HepG2 (cell line): ENCODE results near the genes CDC37L1 and KIAA2026.

GRCh38 chr9:2757920-2758496, 40.7 kb downstream of the KCNV2 start:
CAGE:
- cytosol, long polyA minus RNA: no peak
- cytosol, long polyA plus RNA: no peak
- long polyA plus RNA: no peak
- nucleus, long polyA minus RNA: no peak
- nucleus, long polyA plus RNA: no peak

- RRBS, 2 experiments: no CpG with 5 or more reads among the region's 8 CpGs
CAGE:
- cytosol, long polyA minus RNA: no peak
- cytosol, long polyA plus RNA: no peak
- long polyA plus RNA: no peak
- nucleus, long polyA minus RNA: no peak
- nucleus, long polyA plus RNA: no peak
Observed at GRCh38 chr9:3224647-3225355, 301.0 kb downstream of the RFX3 start.

GRCh38 chr9:3508942-3509832, 16.6 kb downstream of the RFX3 start:
- RRBS, 2 experiments: no CpG with 5 or more reads among the region's 5 CpGs
CAGE:
- cytosol, long polyA minus RNA: no peak
- cytosol, long polyA plus RNA: no peak
- long polyA plus RNA: no peak
- nucleus, long polyA minus RNA: start-site peak on the minus strand at chr9:3509341-3509670, 39 reads
- nucleus, long polyA plus RNA: no peak

CAGE:
- cytosol, long polyA minus RNA: no peak
- cytosol, long polyA plus RNA: no peak
- long polyA plus RNA: no peak
- nucleus, long polyA minus RNA: no peak
- nucleus, long polyA plus RNA: no peak
Observed at GRCh38 chr9:3721864-3722210, 196.0 kb upstream of the RFX3 start.

GRCh38 chr9:4105840-4106189, 194.1 kb downstream of the GLIS3 start:
- RRBS, 2 experiments: no CpG with 5 or more reads among the region's 6 CpGs
CAGE:
- cytosol, long polyA minus RNA: no peak
- cytosol, long polyA plus RNA: no peak
- long polyA plus RNA: no peak
- nucleus, long polyA minus RNA: no peak
- nucleus, long polyA plus RNA: no peak

- RRBS, 2 experiments: no CpG with 5 or more reads among the region's 4 CpGs
CAGE:
- cytosol, long polyA minus RNA: no peak
- cytosol, long polyA plus RNA: no peak
- long polyA plus RNA: no peak
- nucleus, long polyA minus RNA: no peak
- nucleus, long polyA plus RNA: no peak
Observed at GRCh38 chr9:4145347-4145941, 154.4 kb downstream of the GLIS3 start.

DNA sequence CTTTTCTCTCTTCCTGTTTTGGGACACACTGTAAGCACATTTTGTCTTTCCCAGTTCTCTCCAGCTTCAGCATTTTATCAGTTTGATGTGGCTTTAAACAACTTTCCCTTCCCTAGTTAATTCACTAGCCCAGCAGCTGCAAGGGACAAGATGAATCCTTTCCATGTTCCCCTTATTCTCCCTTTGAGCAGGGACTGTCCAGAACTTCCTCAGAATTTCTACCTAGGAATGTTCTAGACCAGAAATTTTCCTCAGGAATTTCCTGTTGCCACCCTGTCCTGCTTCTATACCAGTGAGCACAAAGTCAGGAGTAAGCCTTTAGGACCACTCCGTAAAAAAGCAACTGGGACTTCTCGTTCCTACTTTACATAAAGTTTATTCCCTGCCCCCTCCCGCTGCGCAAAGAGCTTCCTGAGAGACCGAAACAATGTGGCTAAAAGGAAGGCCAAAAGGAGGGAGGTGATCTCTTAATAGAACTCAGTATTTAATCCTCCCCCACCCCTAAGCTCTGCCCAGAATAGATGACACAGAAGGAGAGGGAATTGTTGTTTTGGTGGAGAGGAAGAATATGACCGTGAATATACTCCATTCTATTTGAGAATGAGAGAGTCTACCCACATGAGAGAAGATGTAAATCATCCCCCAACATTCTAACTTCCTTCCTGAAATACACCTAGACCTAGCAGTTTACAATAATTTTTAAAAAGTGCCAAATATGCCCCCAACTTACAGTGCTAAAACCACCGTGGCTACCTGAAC, 61.9 kb downstream of the GLIS3 start:
- RRBS, 2 experiments: no CpG with 5 or more reads among the region's 7 CpGs
CAGE:
- cytosol, long polyA minus RNA: no peak
- cytosol, long polyA plus RNA: no peak
- long polyA plus RNA: no peak
- nucleus, long polyA minus RNA: no peak
- nucleus, long polyA plus RNA: no peak

DNA sequence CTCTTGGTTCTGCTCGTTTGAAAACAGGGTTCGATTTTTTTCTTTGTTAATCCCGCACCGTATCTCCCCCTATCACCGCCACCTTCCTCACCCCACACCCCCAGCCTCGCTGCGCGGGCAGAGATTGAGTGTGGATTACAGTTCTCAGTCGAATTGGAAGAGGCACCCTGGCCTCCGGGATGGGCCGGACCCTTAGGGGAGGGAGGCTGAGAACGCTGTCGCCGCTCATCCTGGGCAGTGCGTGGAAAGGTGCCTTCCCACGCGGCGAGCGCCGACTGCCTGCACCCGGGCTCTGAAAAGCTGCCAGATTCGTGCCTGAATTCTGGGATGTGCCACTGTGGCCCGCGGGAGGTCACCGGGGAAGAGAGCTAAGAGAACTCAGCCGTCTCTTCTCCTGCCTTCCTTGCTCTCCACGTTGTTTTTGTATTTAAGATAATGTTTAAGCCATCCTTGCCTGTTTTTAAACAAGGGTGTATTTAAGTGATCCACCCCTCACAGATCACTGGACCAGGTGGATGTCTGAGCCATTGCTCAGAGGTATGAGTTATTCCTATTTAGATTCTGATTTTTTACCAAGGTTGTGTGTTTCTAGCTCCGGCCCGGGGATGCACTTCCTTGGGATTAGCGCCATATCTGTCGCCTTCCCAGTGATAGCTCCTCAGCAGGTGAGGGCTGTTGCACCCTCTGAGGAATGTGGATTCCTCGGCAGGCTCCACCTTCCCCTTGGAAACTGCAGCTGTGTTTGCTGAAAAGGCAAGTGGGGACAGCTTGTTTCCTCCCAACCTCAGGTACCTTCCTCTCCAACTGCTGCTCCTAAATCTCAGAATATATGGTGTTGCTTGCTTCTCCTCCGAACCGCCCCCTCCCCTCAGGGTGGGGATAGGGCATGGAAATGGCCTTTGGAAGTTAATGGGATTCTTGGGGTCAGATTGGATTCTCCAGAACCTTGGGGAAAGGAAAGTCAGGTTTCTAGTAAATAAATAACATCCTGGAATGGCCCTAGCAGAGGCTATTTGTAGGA, 1.1 kb downstream of the SLC1A1 start:
- RRBS, 2 experiments: 30 to 32% methylated on average over 13 of the region's 34 CpGs
CAGE:
- cytosol, long polyA minus RNA: no peak
- cytosol, long polyA plus RNA: no peak
- long polyA plus RNA: no peak
- nucleus, long polyA minus RNA: no peak
- nucleus, long polyA plus RNA: no peak

GRCh38 chr9:4679306-4680217, at the start of gene CDC37L1:
Gene CDC37L1, plus strand, starts transcription at chr9:4679569.
- RRBS, 2 experiments: under 1 to 1% methylated on average over 17 to 21 of the region's 67 CpGs
CAGE:
- cytosol, long polyA minus RNA: no peak
- cytosol, long polyA plus RNA: start-site peak on the minus strand at chr9:4679406-4679493, 9 and 26 reads in 2 replicates
- long polyA plus RNA: no peak
- nucleus, long polyA minus RNA: no peak
- nucleus, long polyA plus RNA: no peak

GRCh38 chr9:4712715-4713226, 28.2 kb downstream of the AK3 start:
- RRBS, 2 experiments: no CpG with 5 or more reads among the region's 4 CpGs
CAGE:
- cytosol, long polyA minus RNA: no peak
- cytosol, long polyA plus RNA: start-site peak on the minus strand at chr9:4712941-4712980, 108 and 90 reads in 2 replicates
- long polyA plus RNA: start-site peak on the minus strand at chr9:4712941-4712999, 151 and 102 reads in 2 replicates; start-site peak on the minus strand at chr9:4713084-4713090, 186 and 129 reads in 2 replicates
- nucleus, long polyA minus RNA: no peak
- nucleus, long polyA plus RNA: no peak

DNA sequence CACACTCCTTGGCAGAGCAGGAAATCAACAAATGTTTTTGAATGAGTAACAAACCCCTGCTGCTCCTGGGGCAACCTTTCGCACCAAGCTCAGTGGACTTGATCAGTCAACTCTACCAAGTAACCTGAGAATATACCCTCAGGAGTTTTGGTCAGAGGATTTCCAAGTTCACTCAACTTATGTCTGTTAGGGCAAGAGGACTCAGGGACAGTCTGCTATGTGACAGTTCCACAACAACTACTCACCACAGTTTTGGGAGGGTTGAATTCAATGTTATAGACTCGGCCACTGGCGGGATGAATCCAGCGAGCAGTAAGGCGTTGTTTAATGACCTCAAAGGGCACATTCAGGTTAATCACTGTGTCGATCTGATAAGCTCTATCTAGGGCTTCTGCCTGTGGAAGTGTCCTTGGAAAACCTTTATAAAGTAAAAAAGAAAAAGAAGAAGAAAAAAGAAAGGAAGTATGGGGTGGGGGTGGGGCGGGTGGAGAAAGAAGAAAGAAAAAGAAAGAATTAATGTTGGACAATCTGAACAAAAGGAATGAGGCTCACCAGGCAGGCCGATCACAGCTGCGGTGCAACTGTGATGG, 22.0 kb downstream of the AK3 start:
- RRBS, 2 experiments: no CpG with 5 or more reads among the region's 9 CpGs
CAGE:
- cytosol, long polyA minus RNA: no peak
- cytosol, long polyA plus RNA: no peak
- long polyA plus RNA: no peak
- nucleus, long polyA minus RNA: no peak
- nucleus, long polyA plus RNA: no peak

DNA sequence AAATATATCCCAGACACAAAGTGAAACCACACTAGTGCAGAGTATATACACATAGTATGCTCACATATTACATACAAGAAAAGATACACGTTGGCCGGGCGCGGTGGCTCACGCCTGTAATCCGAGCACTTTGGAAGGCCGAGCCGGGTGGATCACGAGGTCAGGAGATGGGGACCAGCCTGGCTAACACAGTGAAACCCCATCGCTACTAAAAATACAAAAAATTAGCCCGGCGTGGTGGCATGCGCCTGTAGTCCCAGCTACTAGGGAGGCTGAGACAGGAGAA, 1.5 kb downstream of the AK3 start:
- RRBS, 2 experiments: no CpG with 5 or more reads among the region's 13 CpGs
CAGE:
- cytosol, long polyA minus RNA: no peak
- cytosol, long polyA plus RNA: no peak
- long polyA plus RNA: no peak
- nucleus, long polyA minus RNA: no peak
- nucleus, long polyA plus RNA: no peak

DNA sequence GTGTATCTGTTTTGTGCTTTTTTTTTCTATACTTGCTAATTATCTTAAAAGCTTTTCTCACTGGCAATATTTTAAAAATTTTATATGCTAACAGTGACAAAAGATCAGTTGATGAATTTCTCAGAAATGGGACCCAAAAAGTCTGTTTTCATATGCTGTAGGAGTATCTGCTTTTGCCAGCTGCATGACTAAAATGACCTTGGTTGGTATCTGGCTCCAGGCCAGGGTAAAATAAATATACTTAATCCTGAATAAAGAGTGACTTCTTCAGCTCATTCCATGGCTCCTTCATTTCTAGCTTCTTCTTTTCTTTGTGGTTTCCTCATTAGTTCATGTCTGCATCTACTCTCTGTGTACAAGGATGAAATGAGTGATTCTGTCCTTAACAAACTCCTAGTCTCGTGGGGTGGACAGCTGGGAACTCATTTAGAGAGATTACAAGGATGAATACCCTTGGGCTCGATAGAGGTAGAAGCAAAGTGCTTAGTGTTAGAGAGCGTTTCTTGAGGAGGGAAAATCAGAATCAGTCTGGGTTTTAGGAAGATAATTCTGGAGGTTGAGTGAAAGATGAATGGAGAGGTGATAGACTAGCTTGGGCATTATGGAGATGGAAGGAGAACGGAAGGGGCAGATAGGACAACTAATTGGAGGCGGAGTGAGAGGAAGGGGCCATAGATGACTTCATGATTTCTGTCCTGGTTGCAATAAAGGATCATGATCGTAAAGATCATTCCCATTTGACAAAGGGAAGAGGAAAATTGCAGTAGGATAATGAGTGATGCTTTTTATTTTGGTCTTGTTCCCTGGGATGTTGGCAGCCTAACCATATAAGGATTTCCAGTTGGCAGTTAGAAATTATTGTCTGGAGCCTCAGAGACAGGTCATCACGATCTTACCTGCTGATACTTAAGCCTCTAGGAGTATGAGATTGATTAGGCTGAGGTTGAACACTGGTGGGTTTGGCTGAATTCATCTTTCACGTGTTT, 36.2 kb downstream of the RCL1 start:
- RRBS, 2 experiments: no CpG with 5 or more reads among the region's 8 CpGs
CAGE:
- cytosol, long polyA minus RNA: no peak
- cytosol, long polyA plus RNA: no peak
- long polyA plus RNA: no peak
- nucleus, long polyA minus RNA: no peak
- nucleus, long polyA plus RNA: no peak

DNA sequence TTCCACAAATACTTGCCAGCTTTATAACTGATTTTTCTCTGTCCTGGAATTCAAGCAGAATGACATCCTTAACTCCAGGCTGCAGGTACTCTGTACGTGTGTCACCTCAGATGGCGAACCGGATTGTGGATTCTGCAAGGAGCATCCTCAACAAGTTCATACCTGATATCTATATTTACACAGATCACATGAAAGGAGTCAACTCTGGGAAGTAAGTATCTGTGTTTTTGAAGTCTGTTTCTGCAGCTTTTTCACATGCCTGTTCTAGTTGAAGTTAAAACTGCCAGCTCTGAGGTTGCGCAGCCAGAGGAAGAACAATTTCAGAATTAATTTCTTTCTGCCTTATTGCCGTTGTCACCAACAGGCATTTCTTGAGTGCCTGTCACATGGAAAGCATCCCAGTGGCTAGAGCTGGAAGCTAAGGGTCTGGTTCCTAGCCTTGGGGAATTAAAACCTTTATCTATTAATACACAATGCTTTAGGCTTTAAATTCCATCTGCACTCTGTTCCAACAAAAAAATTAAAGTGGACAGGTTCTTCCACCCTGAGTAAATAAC, 48.5 kb downstream of the RCL1 start:
- RRBS, 2 experiments: no CpG with 5 or more reads among the region's 5 CpGs
CAGE:
- cytosol, long polyA minus RNA: no peak
- cytosol, long polyA plus RNA: no peak
- long polyA plus RNA: no peak
- nucleus, long polyA minus RNA: no peak
- nucleus, long polyA plus RNA: no peak

DNA sequence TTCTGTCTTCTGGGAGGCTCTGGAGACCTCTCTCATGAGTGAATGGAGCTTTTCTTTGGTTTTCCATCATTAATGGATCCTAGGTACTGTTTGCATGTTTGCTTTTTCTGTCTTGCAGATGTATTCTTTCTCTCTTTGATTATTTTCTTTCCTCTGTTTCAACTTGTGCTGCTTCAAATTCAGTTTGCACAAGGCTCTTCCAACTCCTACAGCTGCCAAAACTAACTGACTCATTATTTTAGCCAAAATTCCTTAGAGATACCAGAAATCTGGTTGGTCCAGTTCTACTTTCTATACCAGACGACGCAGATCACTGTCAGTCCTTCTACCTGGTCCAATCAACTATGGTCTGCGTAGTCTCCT, 52.0 kb upstream of the JAK2 start:
- RRBS, 2 experiments: no CpG with 5 or more reads among the region's 3 CpGs
CAGE:
- cytosol, long polyA minus RNA: no peak
- cytosol, long polyA plus RNA: no peak
- long polyA plus RNA: no peak
- nucleus, long polyA minus RNA: no peak
- nucleus, long polyA plus RNA: no peak

DNA sequence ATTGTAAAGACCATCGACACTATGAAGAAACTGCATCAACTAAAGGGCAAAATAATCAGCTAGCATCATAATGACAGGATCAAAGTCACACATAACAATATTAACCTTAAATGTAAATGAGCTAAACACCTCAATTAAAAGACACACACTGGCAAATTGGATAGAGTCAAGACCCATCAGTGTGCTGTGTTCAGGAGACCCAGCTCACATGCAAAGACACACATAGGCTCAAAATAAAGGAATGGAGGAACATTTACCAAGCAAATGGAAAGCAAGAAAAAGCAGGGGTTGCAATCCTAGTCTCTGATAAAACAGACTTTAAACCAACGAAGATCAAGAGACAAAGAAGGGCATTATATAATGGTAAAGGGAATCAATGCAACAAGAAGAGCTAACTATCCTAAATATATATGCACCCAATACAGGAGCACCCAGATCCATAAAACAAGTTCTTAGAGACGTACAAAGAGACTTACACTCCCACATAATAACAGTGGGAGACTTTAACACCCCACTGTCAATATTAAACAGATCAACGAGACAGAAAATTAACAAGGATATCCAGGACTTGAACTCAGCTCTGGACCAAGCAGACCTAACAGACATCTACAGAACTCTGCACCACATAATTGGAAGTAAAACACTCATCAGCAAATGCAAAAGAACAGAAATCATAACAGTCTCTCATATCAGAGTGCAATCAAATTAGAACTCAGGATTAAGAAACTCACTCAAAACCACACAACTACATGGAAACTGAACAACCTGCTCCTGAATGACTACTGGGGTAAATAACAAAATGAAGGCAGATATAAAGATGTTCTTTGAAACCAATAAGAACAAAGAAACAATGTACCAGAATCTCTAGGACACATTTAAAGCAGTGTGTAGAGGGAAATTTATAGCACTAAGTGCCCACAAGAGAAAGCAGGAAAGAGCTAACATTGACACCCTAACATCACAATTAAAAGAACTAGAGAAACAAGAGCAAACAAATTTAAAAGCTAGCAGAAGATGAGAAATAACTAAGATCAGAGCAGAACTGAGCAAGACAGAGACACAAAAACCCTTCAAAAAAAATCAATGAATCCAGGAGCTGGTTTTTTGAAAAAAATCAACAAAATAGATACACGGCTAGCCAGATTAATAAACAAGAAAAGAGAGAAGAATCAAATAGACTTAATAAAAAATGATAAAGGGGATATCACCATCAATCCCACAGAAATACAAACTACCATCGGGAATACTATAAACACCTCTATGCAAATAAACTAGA, 50.3 kb downstream of the INSL6 start:
- RRBS, 2 experiments: no CpG with 5 or more reads among the region's 6 CpGs
CAGE:
- cytosol, long polyA minus RNA: no peak
- cytosol, long polyA plus RNA: no peak
- long polyA plus RNA: no peak
- nucleus, long polyA minus RNA: no peak
- nucleus, long polyA plus RNA: no peak

GRCh38 chr9:5833322-5833679, 384 bp upstream of the ERMP1 start:
- RRBS, 2 experiments: no CpG with 5 or more reads among the region's 6 CpGs
CAGE:
- cytosol, long polyA minus RNA: no peak
- cytosol, long polyA plus RNA: no peak
- long polyA plus RNA: no peak
- nucleus, long polyA minus RNA: no peak
- nucleus, long polyA plus RNA: no peak

- RRBS, 2 experiments: 0 to 7% methylated on average over 1 to 3 of the region's 14 CpGs
CAGE:
- cytosol, long polyA minus RNA: no peak
- cytosol, long polyA plus RNA: no peak
- long polyA plus RNA: no peak
- nucleus, long polyA minus RNA: no peak
- nucleus, long polyA plus RNA: no peak
Observed at GRCh38 chr9:6007030-6007198, 1.4 kb downstream of the KIAA2026 start.

- RRBS, 2 experiments: 2 to 3% methylated on average over 11 of the region's 37 CpGs
CAGE:
- cytosol, long polyA minus RNA: no peak
- cytosol, long polyA plus RNA: no peak
- long polyA plus RNA: no peak
- nucleus, long polyA minus RNA: no peak
- nucleus, long polyA plus RNA: start-site peak on the minus strand at chr9:6008212-6008354, 6 and 12 reads in 2 replicates; start-site peak on the minus strand at chr9:6008457-6008508, 11 and 31 reads in 2 replicates
Observed at GRCh38 chr9:6008180-6008841, at the start of gene KIAA2026. Gene KIAA2026, minus strand, starts transcription at chr9:6008482.

DNA sequence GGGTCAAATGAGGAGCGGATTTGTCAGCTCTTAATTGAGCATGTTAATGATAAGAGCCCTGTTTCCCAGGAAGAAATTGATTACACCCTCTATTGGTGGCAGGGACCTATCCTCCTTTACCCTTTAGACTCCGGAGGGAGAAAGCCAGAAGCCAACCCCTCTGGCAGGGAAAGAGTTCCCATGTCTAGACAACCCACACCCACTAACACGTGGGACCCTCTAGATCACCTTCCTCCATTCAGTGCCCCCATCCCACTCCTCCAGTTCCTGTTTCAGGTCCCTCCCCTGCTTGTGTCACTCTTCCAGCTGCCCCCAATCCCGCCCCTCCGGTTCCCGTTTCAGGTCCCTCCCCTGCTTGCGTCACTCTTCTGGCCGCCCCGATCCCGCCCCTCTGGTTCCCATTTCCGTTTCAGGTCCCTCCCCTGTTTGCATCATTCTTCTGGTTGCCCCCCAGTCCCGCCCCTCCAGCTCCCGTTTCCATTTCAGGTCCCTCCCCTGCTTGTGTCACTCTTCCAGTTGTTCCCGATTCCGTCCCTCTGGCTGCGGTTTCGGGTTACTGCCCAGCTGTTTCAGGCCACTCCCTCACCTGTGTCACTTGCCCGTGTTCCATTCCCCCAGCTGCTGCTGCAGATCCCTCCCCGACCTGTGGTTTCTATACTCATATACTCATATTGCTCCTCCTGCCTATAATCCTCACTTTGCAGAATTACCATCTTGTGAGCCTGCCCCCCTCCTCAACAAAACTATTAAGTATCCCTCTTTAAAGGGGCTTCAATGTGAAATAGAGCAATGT, 64.8 kb upstream of the RANBP6 start:
- RRBS, 2 experiments: no CpG with 5 or more reads among the region's 19 CpGs
CAGE:
- cytosol, long polyA minus RNA: no peak
- cytosol, long polyA plus RNA: no peak
- long polyA plus RNA: no peak
- nucleus, long polyA minus RNA: no peak
- nucleus, long polyA plus RNA: no peak